Measurements from ENCODE around the genes AHCTF1, ZNF124, OR2AJ1, OR2L5, OR2M3, OR2T2 and OR2T35.

DNA sequence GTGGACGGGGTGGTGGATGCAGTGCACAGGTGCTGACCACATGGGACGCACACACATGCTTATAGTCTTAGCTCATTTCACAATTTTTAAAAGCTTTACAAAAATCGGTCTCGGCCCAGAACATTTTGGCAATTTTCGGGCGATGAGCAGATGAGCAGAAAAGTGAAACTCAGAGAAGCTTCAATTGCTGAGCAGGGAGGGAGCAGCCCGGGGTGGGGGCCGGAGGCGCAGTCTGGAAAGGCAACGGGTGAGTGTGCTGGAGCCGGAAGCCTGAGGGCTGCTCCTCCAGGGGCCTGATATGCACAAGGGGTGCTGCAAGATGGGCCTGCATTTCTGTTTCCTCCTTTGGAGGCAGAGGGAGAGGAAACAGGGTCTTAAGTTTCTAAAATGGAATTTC is 60.6 kb downstream of the SCCPDH start:
- PRO-cap: no peak

- PRO-cap: no peak
Measured at GRCh38 chr1:246795168-246795879, 71.1 kb downstream of the SCCPDH start.

GRCh38 chr1:246843655-246844140 is 88.0 kb downstream of the AHCTF1 start:
- PRO-cap: no peak

- PRO-cap: no peak
Measured at GRCh38 chr1:246874926-246876009, 56.5 kb downstream of the AHCTF1 start.

GRCh38 chr1:246907426-246908056 is 24.2 kb downstream of the AHCTF1 start:
- PRO-cap: no peak

DNA sequence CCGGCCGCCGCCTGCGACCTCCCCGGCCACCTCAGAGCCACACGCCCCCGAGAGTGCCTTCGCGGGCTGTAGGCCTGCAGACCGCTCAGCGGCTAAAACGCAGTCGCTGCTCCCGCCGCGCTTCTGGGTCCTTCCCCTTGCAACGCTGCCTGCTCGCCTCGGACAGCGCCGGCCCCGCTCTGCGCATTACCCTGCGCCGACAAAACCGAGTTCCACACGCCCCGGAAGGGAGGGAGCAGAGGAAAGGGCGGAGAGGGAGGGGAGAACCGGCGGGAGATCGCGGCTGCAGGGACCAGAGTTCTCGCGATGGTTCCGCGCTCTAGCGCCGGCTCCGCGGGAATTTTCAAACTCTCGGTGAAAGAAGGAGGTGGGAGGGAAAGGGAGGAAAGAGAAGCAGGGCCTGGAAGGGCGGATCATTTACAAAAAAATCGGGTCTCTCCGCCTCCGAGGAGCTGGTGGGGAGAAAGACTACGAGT is at the start of gene AHCTF1:
TSS of gene AHCTF1 (minus strand) at position 207 of the 476 bp plus-strand sequence.
- PRO-cap: bidirectional peak, plus-strand start outside the sequence, minus-strand start at position 213 of the sequence

DNA sequence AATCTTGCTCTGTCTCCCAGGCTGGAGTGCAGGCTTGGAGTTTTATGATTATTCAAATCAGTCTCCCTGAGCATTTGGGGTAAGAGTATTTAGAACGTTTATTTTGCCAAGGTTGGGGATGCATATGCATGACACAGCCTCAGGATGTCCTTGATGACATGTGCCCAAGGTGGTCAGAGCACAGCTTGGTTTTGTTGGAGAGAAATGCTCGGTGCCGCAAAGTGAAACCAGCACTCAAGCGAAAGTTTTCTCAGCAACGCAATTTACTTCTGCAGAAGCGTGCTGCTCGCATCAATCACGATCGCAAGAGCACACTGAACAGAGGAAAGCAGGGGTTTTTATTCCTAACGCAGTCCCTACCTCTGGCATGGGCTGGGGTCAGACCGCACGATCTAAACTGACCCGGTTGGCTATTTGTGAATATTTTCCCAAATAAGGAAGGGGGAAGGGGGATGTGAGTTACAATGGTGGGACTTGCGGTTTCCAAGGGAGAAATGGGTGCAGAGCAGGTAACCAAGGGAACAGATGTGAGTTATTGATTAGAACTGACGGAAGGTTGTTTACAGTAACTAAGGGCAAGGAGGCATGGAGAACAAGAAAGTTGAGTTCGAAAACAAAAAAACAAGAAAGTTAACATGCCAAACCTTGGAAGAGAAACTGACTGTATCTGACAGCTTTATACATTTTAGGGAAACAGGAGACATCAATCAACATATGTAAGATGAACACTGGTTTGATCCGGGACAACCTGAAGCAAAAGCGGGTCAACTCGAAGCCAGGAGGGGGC is 878 bp upstream of the ZNF669 start:
- PRO-cap: no peak

- PRO-cap: no peak
Measured at GRCh38 chr1:247171822-247172120, at the start of gene ZNF124. ZNF124 (minus strand) TSS chr1:247172020.

GRCh38 chr1:247207843-247208358 is 36.1 kb upstream of the ZNF124 start:
- PRO-cap: no peak

DNA sequence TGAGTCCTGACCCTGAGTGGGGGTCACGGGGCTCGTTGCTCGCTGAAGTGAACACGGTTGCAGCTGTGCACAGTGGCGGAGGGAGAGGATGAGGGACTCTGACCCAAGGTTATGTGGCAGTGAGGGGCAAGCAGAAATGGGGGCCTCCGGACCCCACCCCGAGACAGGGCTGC is 702 bp upstream of the ZNF496 start:
- PRO-cap: no peak

DNA sequence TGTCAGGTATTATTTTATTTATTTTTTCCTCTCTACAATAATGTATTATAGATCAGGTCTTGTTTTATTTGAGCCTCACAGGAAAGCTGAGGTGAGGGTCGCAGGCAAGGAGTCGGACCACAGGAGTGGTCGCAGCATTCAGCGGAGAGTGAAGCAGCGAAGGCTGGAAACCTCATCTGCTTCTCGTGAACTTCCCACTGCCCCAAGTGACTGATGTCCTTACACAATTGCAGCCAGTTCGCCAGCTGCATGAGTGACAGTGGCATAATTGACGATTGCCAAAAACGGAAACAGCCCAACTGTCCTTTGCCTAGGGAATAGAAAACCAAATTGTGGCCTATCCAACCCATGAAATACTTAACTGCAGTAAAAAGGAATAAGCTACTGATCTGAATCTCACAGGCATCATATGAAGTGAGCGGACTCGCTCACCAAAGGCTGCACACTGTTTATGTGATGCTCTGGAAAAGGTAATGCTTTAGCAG is 4.4 kb upstream of the NLRP3 start:
- PRO-cap: no peak

- PRO-cap: bidirectional peak, plus-strand start at chr1:247639590, minus-strand start at chr1:247639430
Measured at GRCh38 chr1:247639158-247639933, 22.4 kb downstream of the OR14L1P start.

- PRO-cap: no peak
Measured at GRCh38 chr1:247924741-247925345, at the start of gene OR2AJ1. OR2AJ1 (plus strand) TSS chr1:247924889.

GRCh38 chr1:248013408-248013839 is at the start of gene OR2L5:
OR2L5 (plus strand) TSS chr1:248013660.
- PRO-cap: no peak

- PRO-cap: no peak
Measured at GRCh38 chr1:248197054-248197391, at the start of gene OR2M3. OR2M3 (plus strand) TSS chr1:248197265.

- PRO-cap: no peak
Measured at GRCh38 chr1:248445267-248445764, at the start of gene OR2T2. OR2T2 (plus strand) TSS chr1:248445637.

DNA sequence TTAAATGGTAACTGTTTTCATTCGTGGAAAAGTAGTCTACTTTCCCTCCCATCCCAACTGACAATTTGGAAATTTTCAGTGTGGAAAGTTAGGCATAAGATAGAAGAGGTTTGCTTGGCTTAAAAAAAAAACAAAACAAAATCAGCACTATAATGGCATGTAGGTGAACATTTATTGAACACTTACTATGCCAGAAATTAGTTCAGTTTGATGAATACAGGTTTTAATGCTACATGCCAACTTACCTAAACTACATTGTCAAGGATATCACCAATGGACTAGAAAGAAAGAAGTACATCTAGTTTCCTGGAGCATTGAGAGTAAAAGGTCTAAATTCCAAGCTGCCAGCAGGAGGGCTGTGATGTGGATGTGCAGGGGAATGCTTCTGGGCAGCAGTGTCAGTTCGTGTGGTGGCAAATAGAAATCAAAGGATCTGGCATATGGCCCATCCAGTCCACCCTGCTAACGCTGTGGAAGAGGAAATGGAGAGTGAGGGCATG is at the start of gene OR2T35:
TSS of gene OR2T35 (minus strand) at position 277 of the 500 bp plus-strand sequence.
- PRO-cap: no peak

- PRO-cap: no peak
Measured at GRCh38 chr1:248792395-248792916, 33.3 kb downstream of the SH3BP5L start.

- PRO-cap: no peak
Measured at GRCh38 chr1:248802268-248802720, 23.4 kb downstream of the SH3BP5L start.

DNA sequence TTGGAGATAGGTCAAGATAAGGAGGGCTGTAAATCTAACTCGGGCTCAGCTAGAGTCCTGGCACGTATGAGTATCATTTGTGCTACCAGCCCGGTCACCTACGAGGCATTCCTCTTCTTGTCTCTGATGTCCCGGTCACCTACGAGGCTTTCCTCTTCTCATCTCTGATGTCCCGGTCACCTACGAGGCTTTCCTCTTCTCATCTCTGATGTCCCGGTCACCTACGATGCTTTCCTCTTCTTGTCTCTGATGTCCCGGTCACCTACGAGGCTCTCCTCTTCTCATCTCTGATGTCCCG is 23.0 kb downstream of the SH3BP5L start:
- PRO-cap: no peak